ENCODE measurements around a stretch of chr20.

- CAGE, long polyA plus RNA, result no peak
- RRBS, result no CpG with 5 or more reads among the region's 21 CpGs
These were observed 60.0 kb downstream of the JAG1 start for GRCh38 chr20:10613713-10614259.

DNA sequence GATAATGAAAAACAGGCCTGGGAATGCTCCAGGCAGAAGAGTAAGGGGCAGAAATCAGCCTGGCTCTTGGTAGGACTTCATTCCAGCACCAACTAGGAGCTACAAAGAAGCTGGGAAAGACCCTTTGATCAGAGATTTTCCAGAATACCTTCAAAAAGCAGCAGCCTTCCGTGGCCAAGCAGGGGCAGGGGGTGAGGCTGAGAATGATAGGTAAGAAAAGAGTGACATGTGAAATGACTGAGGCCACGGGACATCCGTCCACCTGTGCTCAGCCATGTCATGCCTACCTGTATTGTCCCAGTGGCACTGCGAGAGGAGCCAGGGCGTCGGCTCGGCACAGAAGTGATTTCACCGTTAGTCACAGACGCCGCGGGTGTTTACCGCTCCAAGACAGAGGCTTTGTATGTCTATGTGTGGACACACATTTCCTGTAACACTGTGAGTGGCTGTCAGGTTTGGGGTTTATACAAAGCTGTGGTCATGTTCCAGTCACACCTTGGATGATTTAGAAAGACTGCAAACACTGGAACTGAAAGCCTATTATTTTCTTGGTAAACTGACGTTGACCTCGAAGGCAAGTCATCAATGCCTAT, 32.0 kb upstream of the JAG1 start:
- CAGE, long polyA plus RNA, result no peak
- RRBS, result no CpG with 5 or more reads among the region's 14 CpGs

- CAGE, long polyA plus RNA, result no peak
- RRBS, result no CpG with 5 or more reads among the region's 7 CpGs
These were observed 73.2 kb upstream of the JAG1 start for GRCh38 chr20:10746823-10747588.

DNA sequence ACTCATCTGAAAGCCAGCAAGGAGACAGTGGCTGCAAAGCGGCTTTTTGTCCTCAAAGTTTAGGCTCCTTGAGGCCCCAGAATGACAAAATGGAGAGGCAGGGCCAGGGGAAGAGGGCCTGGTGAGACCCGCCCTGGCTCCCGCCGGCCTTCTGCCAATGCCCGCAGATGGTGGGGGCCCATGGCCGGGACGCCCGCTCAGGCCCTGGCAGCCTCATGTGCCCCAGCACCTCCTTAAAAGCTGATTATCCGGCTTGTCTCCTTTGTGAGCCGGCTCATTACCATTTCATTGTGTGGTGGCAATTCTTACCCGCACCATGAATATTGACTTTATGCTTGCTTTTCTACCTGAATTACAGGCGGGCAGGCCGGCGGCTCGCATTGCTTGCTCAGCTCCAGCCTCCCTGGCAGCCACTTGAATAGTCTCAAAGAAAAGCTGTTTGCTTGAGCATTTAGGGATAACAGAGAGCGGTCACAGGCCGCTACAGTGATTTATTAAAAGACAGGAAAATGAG, 119.9 kb upstream of the JAG1 start:
- CAGE, long polyA plus RNA, result no peak
- RRBS, result 62% methylated on average over 7 of the region's 17 CpGs

DNA sequence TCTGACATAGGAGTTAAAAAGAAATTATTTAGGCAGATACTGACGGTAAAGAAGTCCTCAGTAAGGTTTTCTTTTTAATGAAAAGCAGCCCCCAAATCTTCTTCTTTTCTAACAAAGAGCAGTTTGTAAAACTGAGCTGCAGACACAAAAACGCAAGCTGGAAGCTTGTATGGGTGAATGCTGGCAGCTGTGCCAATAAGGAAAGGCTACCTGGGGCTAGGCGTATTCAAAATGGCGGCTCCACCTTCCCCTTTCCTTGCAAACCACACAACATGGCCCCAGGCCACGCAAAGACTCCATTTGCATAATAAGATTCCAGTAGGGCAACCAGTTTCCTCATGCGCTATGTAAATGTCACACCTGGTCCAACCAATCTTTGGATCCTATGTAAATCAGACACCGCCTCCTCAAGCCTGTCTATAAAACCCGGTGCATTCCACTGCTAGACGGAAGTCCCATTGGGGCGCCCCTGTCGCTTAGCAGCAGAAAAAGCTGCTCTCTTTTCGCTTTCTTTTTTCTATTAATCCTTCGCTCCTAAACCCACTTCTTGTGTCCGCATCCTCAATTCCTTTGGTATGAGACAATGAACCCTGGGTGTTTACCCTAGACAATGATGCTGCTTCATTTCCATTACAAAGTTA, 505.9 kb upstream of the BTBD3 start:
- CAGE, long polyA plus RNA, result no peak
- RRBS, result no CpG with 5 or more reads among the region's 14 CpGs

GRCh38 chr20:11777453-11778350, 140.0 kb upstream of the BTBD3 start:
- CAGE, long polyA plus RNA, result no peak
- RRBS, result no CpG with 5 or more reads among the region's 16 CpGs

DNA sequence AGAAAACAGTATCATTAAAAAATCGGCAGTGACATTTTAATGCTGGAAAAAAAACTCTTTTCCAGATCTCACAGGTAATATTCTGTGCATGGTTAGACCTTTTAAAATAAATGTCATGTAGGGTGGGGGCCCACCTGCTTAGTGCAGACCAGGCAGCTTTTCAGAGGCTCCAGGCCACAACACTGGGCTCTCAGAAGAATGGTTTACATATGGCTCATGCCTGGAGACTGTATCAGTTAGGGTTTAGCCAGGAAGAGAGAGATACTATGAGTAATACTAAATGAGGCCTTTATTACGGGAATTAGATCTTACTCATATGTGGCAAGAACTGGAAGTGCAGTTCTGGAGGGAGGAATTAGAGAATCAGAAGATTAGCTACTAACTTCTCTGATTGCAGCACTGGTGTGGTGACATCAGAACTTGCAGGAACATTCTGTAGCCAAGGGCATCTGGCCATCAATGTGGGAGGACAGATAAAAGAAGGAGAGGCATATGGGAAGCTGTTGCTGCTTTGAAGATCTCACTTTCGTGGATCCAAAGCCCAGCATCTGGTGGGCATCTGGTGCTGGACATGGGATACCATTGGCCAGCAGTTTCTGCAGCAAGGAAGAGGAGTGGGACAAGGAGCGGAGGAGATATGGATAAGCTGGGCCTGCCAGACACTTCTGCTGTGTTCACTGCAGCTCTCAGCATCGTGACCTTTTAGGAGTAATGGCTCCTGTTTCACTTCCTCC, 248.4 kb downstream of the BTBD3 start:
- CAGE, long polyA plus RNA, result no peak
- RRBS, result no CpG with 5 or more reads among the region's 5 CpGs

DNA sequence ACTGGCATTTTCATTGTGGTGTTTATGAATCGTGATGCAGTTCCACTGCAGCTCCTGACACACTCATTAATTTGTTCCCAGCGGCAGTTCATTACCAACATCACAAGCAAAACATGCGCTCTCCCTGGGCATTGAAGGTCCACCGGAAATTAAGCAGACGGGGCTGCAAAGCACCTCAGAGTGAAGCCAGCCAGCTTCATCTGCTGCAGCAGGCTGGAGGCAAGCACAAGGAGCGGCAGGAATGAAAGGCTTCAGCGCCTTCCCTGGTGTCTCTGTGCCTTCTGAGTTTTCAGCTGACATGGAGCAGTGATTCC, 246.1 kb upstream of the SPTLC3 start:
- CAGE, long polyA plus RNA, result no peak
- RRBS, result no CpG with 5 or more reads among the region's 7 CpGs

DNA sequence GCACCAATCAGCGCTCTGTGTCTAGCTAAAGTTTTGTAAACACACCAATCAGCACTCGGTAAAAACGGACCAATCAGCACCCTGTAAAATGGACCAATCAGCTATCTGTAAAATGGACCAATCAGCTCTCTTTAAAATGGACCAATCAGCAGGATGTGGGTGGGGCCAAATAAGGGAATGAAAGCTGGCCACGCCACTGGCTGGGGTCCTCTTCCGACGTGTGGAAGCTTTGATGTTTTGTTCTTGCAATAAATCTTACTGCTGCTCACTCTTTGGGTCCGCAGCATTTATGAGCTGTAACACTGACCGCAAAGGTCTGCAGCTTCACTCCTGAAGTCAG, 151.1 kb upstream of the SPTLC3 start:
- CAGE, long polyA plus RNA, result no peak
- RRBS, result no CpG with 5 or more reads among the region's 8 CpGs

DNA sequence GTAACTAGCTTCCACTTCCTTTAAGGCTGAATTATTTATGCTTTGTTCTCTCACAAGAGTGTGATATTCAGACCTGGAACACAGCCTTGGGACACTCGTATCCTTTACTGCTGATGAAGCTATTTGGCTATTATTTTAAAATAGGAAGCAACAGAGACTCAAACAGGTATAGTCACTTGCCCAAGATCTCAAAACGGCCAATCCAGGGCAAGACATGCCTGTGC, 19.9 kb downstream of the SPTLC3 start:
- CAGE, long polyA plus RNA, result no peak
- RRBS, result no CpG with 5 or more reads among the region's 2 CpGs

- CAGE, long polyA plus RNA, result no peak
- RRBS, result 4% methylated on average over 33 of the region's 89 CpGs
These were observed 806 bp upstream of the ISM1 start for GRCh38 chr20:13219947-13220988.

GRCh38 chr20:13243787-13244368, 22.8 kb downstream of the ISM1 start:
- CAGE, long polyA plus RNA, result no peak
- RRBS, result no CpG with 5 or more reads among the region's 2 CpGs

GRCh38 chr20:14226689-14227399, 110.6 kb downstream of the FLRT3 start:
- CAGE, long polyA plus RNA, result no peak
- RRBS, result no CpG with 5 or more reads among the region's 27 CpGs

DNA sequence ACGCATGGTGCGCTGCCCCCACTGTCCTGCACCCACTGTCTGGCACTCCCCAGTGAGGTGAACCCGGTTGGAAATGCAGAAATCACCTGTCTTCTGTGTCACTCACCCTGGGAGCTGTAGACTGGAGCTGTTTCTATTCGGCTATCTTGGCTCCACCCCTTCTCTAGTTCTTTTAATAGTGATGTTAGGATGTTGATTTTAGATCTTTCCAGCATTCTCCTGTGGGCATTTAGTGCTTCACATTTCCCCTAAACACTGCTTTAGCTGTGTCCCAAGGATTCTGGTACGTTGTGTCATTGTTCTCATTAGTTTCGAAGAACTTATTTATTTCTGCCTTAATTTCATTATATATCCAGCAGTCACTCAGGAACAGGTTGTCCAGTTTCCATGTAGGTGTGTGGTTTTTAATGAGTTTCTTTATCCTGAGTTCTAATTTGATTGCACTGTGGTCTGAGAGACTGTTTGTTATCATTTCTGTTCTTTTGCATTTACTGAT, 130.2 kb upstream of the FLRT3 start:
- CAGE, long polyA plus RNA, result no peak
- RRBS, result no CpG with 5 or more reads among the region's 6 CpGs

DNA sequence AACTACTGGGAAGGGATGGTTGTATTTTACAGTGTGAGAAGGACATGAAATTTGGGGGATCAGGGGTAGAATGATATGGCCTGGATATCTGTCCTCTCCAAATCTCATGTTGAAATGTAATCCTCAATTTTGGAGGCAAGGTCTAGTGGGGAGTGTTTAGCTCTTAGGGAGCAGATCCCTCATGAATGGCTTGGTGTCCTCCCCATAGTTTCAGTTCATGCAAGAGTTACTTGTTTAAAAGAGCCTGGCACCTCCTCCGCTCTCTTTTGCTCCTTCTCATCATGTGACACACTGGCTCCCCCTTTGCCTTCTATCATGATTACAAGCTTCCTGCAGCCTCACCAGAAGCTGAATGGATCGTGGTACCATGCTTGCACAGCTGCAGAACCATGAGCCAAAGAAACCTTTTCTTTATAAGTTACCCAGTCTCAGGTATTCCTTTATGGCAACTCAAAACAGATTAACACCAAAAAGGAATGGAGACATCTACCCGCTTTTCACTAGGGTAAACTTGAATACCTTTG, 733.0 kb upstream of the FLRT3 start:
- CAGE, long polyA plus RNA, result no peak
- RRBS, result no CpG with 5 or more reads among the region's 3 CpGs

GRCh38 chr20:15937268-15937663, 636.0 kb downstream of the KIF16B start:
- CAGE, long polyA plus RNA, result no peak
- RRBS, result no CpG with 5 or more reads among the region's 3 CpGs

GRCh38 chr20:16283785-16284546, 289.3 kb downstream of the KIF16B start:
- CAGE, long polyA plus RNA, result no peak
- RRBS, result no CpG with 5 or more reads among the region's 9 CpGs

GRCh38 chr20:16451917-16452507, 121.2 kb downstream of the KIF16B start:
- CAGE, long polyA plus RNA, result no peak
- RRBS, result no CpG with 5 or more reads among the region's 1 CpG

GRCh38 chr20:16463029-16463635, 110.1 kb downstream of the KIF16B start:
- CAGE, long polyA plus RNA, result no peak
- RRBS, result no CpG with 5 or more reads among the region's 8 CpGs

DNA sequence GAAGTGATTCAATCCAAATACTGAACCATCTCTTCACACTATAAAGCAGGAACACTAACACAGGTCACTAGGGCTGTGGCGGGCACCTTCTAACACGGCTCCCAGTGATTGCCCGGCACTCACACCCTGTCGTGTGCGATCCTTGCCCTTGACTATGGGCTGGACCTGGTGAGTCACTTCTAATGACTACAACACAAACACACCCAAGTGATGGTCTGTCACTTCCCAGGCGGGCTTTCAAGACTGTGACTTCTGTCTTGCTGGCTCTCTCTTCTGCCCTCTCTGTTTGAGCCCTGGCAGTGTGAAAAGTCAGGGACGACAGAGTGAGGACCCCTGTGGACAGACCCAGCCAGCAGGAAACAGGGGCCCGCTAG, 43.1 kb downstream of the KIF16B start:
- CAGE, long polyA plus RNA, result no peak
- RRBS, result no CpG with 5 or more reads among the region's 8 CpGs

Data from AG04450 (cell line).